Colon Carcinoma Metastatic in the Brain (tissue), 2 donors: ENCODE measurements around the genes DNAH1, NISCH, NT5DC2 and ITIH1.

DNA sequence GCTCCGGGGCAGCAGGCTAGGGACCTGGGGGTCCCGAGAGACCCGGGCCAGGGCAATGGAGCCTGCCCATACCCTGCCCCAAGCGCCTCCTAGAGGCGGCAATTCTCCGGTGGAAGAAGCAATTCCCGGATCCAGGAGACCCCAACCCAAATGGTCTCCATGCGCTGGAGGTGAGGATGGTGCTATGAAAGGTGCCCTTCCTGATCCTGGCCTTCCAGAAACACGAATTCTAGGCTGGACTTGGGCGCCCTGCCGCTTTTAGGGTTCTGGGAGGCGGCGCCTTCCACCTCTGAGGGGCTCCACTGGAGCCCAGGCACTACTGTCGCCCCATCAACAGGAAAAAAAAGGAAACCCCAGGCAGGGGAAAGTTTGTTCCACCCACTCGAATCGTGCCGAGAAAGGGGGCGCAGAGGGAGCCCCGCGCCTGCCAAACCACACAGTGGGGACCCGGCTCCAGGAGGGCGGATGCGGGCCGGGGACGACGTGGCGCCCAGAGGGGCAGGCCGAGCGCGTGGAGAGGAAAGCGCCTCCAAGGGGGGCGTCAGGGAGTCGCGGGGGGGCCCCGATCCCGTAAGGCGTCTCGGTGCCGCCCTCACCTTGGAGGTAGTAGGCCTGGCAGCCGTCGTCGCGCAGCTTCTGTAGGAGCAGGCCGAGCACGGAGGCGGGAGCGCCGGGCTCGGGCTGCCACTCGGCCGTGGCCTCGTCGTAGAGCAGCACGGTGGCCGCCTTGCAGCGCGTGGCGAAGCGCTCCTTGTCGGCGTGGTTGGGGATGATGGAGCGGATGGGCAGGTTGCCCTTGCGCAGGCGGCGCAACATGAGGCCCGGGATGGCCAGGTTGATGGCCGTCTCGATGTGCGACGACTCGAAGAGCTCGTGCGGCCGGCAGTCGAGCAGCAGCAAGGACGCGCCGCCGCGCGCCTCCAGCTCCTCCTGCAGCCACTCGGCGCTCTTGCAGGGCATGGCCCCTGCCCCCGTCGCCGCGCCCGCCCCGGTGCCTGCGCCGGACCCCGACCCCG is 809 bp downstream of the DUSP7 start:
- PRO-cap, 2 experiments = peak in 2 of 2 experiments; most common plus-strand start position 865 of the sequence (in 1); most common minus-strand start position 729 of the sequence (in 1)

- PRO-cap, 2 experiments = no peak in any of the 2 experiments
Measured at GRCh38 chr3:52064696-52065941, 8.7 kb upstream of the DUSP7 start.

- PRO-cap, 2 experiments = no peak in any of the 2 experiments
Measured at GRCh38 chr3:52088355-52089102, 32.2 kb upstream of the DUSP7 start.

DNA sequence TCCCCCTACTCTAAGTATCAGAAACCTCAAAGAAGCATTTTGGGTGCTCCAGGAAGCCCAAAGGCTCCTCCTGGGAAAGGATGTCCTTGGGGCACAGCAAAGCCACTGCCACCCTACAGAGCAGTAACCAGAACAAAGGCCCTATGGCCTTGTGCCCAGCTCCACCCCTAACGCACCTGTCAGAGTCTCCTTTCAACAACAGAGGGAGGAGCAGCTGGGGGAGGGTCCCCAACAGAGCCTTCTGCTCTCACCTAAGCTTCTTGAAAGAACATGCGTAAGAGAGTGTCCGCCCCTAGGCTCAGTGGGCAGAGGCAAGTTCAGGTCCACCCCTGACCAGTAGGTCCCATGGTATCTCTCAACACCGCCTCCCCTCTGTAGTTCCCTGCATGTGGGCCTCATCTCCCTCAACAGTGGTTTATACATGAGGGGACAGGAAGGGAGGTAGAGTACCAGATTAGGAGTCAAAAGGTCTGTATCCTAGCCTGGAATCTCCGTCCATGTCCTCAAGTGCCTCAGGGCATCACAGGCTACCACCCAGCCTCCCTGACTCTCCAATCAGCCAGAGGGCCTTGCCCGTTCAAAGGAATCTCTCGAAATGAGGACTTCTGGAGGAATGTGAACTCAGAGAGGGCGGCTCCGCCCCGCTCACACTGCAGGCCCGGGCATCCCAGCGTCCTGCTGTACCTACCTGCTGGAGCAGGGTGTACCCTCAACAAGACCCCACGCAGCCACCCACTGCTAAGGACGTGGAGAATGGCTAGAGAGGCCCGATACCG is 752 bp downstream of the POC1A start:
- PRO-cap, 2 experiments = no peak in any of the 2 experiments

- PRO-cap, 2 experiments = peak in 1 of 2 experiments; most common plus-strand start chr3:52197285 (in 1); most common minus-strand start chr3:52197011 (in 1)
Measured at GRCh38 chr3:52196728-52197355, 1.1 kb upstream of the ALAS1 start.

- PRO-cap, 2 experiments = peak in 1 of 2 experiments; most common plus-strand start chr3:52217267 (in 1)
Measured at GRCh38 chr3:52216744-52217658, 8.4 kb downstream of the TLR9 start.

GRCh38 chr3:52267970-52268507 is 10.4 kb downstream of the WDR82 start:
- PRO-cap, 2 experiments = peak in 1 of 2 experiments; most common minus-strand start chr3:52268358 (in 1)

DNA sequence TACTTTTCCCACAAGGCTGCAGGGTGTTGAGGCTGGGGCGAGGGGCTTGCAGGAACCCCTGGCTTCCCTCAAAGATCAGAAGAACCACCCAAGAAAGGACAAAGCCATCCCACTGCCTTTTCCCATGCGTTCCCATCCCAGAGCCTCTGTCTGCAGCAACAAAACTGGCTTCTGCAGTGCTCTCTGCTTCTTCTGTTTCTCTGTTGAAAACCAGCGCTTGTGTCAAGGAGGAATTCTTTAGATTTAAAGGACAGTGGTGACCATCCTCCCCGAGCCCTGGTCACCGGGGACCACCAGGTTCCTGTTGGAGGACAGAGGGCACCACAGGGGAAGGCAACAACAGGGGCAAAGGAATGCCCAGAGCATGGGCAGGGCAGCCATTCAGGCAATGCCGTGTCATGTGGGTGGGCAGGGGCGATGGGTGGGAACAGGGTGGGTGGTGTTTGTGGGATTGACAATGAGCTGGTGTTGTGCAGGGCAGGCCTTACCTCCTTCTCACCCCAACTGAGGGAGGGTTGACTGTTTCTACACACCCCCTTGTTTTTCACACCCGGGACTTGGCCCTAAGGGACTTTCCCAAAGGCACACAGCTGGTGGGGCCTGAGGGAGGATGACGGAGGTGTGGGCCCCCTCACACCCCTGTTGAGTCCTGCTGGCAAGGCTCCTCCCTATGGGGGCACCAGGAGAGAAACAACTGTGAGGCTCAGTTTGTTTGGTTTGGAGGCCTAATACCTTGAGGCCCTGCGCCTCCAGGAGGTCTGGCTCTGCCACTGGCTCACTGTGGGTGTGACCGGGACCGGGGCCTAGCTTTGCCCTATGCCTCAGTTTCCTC is 5.4 kb upstream of the DNAH1 start:
- PRO-cap, 2 experiments = no peak in any of the 2 experiments

- PRO-cap, 2 experiments = no peak in any of the 2 experiments
Measured at GRCh38 chr3:52316119-52316346, at the start of gene DNAH1. TSS of gene DNAH1 (plus strand) at chr3:52316319.

- PRO-cap, 2 experiments = no peak in any of the 2 experiments
Measured at GRCh38 chr3:52437596-52438294, 7.2 kb downstream of the SEMA3G start.

DNA sequence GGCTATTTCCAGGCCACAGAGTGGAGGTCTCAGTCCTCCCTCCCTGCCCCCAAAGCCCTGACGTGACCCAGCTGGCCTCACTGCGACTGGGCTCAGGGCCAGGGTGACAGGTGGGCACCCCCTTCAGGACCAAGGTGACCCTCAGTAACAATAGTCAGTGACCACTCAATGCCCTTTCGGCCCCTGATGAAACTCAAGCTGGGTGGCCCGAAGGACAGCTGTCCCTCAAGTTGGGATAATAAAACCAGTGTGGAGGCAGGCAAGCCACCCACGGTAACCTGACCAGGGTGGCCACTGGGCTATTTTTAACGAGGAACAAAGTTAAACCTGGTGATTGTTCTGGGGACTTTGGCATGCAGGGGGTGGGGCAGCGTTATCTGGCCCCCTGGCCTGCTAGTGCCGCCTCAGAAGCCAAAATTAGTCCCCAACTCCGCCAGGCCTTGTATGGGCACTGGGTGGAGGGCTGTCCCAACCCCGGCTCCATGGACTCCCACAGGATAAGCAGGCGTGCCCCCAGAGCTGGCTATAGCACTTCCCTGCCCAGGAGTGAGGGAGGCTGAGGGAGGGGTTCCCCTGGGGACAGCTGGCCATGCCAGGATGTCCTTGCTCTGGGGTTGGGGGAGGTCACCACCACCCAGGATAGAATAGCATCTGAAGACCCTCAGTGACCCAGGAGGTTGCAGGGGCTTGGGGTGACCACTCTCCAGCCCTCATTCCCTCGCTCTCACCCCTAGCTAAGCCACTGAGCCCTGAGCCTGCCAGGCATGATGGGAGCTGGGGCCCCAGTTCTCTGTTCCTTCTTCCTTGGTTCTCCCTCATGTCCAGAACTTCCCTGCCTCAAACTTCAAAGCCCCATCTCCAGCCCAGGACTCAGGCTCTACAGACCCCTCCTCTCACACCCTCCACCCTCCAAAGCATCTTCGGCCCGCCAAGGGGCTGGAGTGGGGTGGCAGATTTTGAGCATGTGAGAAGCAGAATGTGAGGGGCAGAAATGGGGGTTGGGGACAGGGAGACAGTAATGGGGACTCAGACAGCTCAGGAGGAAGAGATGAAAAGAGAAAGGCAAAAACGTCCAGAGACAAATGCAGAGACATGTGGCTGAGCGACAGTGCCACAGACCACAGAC is 864 bp downstream of the TNNC1 start:
- PRO-cap, 2 experiments = no peak in any of the 2 experiments

GRCh38 chr3:52455268-52456054 is at the start of gene NISCH:
TSS of gene NISCH (plus strand) at chr3:52455604.
- PRO-cap, 2 experiments = peak in 2 of 2 experiments; most common plus-strand start chr3:52455604 (in 2); most common minus-strand start chr3:52455457 (in 1)

- PRO-cap, 2 experiments = no peak in any of the 2 experiments
Measured at GRCh38 chr3:52498646-52499104, 3.5 kb downstream of the STAB1 start.

- PRO-cap, 2 experiments = no peak in any of the 2 experiments
Measured at GRCh38 chr3:52527095-52527432, 6.6 kb downstream of the NT5DC2 start.

DNA sequence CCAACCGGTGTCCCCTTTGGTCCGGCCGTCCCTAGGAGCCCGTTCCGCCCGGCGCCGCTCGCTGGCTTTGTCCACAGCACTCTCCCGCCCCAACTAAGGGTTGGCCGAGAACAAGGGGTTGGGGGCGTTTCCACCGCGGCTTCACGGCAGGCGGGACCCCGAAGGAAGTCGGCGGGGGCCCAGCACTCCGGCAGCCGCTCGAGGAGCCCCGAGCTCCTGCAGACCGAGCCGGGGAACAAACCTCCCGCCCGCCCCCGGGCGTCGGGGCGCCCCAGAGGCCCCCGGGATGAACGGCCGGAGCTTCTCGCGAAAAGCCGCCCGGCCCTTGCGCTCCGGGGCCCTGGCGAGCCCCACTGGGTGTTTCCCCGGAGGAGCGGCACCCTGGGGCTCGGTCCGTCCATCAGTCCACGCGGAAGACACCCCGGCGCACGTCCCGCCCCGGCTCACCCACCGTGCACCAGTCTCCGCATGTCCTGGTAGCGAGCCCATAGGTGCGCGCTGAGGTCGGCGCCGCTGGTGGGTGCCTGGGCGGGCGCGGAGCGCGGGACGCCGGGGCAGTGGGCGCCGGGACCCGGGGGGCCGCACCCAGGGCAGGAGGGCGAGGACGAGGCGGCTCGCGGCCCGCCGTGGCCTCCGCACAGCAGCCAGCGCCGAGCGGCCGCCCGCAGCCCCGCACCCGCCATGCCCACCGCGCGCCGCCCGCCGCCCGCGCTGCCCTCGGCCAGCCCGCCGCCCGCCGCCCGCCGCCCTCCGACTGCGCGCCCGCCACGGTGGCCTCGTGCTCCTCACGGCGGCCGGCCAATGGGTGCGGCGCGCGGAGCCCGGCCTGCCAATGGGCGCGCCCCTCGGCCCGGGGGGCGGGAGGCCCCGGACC is at the start of gene NT5DC2:
Gene NT5DC2 (minus strand): TSS at position 803 of the 874 bp plus-strand sequence.
- PRO-cap, 2 experiments = peak in 2 of 2 experiments; most common plus-strand start position 403 of the sequence (in 2); most common minus-strand start position 756 of the sequence (in 2)

DNA sequence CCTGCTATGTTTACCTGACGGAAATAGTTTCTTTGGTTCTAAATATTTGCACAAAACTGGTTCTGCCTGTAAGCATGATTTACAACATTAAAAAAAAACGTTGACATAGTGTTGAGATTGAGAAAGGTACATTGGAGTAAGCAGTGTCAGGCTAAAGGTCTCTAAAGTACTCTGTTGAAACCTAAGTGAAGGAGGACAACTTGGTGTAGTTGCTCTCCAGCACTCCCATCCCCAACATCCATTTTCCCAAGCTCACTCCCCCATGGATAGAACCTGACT is 2.6 kb downstream of the GNL3 start:
- PRO-cap, 2 experiments = no peak in any of the 2 experiments

GRCh38 chr3:52694377-52695492 is 8.9 kb downstream of the GNL3 start:
- PRO-cap, 2 experiments = no peak in any of the 2 experiments

- PRO-cap, 2 experiments = no peak in any of the 2 experiments
Measured at GRCh38 chr3:52697201-52698381, 8.0 kb downstream of the GLT8D1 start.

DNA sequence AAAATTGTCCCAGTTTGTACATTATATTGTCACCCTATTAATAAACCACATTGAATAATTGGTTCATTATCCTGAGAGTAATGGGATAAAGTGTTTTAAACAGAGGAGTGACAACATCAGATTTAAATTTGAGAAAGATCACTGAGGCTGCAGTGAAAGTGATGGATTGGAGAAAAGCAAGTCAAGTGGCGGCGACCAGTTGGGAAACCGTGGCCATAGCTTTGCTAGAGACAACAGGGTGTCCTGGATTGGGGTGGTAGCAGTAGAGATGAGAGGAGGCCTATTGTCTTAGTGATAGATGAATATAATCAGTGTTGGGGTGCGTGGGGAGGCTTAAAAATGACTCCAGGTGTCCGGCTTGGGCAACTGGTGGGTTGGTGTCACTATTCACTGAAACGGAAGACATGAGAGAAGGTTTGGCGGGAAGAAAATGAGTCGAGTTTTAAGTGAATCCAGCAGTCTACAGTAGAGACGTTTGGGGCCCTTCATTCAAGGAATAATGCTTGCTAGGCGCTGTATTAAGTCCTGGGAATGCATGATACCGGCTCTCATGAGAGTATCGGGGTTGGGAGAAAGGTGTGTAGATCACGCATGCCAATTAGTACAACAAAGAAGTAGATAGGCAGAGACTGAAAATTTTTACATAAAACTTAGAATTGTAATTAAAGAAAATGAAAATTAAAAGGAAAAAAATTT is 832 bp downstream of the NEK4 start:
- PRO-cap, 2 experiments = no peak in any of the 2 experiments

GRCh38 chr3:52777140-52777742 is at the start of gene ITIH1:
TSS of gene ITIH1 (plus strand) at chr3:52777599.
- PRO-cap, 2 experiments = no peak in any of the 2 experiments